Colon Carcinoma Metastatic in the Brain (tissue), 2 donors: Measurements from ENCODE around the gene CLPTM1L.

GRCh38 chr5:1343278-1343987 lies 1.5 kb downstream of the CLPTM1L start:
- PRO-cap, 2 experiments = no peak in any of the 2 experiments

- PRO-cap, 2 experiments = peak in 2 of 2 experiments; most common plus-strand start chr5:1345160 (in 1); most common minus-strand start chr5:1345090 (in 2)
Measured at GRCh38 chr5:1344693-1345350, at the start of gene CLPTM1L. Gene CLPTM1L (minus strand): TSS chr5:1345099.

GRCh38 chr5:1474361-1475380 lies 29.4 kb upstream of the SLC6A3 start:
- PRO-cap, 2 experiments = no peak in any of the 2 experiments

GRCh38 chr5:1542709-1543393 lies 19.1 kb upstream of the LPCAT1 start:
- PRO-cap, 2 experiments = no peak in any of the 2 experiments

DNA sequence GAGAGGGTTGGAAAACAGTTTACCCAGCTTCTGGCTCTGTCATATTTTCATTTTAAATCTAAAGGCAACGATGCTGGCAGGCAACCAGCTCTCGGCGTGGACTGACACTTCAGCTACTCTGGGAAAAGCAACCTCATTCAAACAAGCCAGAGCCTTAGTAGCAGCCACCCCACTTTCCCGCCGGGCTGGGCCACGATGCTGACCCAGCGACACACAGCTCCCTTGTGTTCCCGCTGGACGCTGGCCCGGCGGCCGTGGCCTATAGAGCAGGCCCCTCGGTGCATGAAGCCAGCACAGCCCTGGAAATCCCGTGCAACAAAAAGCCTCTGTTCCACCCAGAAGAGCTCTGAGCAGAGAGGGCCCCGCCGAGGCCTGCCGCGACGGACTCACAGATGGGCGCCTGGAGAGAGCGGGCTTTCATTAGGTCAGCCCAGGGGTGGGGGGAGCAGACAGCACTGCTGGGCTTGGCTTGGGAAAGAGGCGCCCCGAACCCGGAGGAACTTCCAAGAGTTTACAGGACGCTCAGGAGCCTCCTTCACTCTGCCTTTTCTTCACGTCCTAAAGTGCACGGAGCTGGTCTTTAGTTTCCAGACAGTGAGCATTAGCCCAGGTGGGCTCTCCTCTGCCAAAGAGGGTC lies 29.1 kb upstream of the LPCAT1 start:
- PRO-cap, 2 experiments = no peak in any of the 2 experiments

GRCh38 chr5:1555068-1556021 lies 31.6 kb upstream of the LPCAT1 start:
- PRO-cap, 2 experiments = no peak in any of the 2 experiments

DNA sequence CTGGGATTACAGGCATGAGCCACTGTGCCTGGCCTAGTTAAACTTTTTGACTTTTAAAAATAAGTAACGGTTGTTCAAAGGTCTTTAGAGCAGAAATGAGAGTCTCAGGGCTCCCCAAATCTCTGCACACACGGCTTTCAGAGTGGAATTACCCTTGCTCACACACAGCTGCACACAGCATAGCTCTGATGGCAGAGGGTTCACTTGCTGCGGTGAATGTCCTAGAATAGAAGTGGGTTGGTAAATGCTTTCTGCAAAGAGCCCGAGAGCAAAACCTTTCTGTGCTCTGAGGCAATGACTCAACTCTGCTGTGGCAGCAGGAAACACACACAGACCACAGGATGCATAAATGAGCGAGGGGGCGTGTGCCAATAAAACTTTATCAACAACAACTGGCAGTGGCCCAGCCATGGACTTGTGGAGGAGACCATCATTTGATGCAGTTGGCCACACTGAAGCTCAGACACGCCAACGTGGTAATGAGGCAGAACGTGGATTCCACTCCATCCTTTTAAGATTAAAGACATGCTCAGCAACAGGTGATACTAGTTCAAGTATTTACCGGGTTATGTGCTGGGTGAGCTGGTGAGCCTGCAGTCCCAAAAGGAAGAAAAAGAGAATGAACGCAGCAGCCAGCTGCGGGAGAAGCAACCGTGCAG lies 6.8 kb downstream of the MRPL36 start:
- PRO-cap, 2 experiments = no peak in any of the 2 experiments

- PRO-cap, 2 experiments = no peak in any of the 2 experiments
Measured at GRCh38 chr5:1800127-1800313, 383 bp upstream of the MRPL36 start.

- PRO-cap, 2 experiments = no peak in any of the 2 experiments
Measured at GRCh38 chr5:1886676-1887884, 4.4 kb upstream of the IRX4 start.

GRCh38 chr5:3197524-3198165 lies 398.0 kb upstream of the IRX1 start:
- PRO-cap, 2 experiments = no peak in any of the 2 experiments

- PRO-cap, 2 experiments = no peak in any of the 2 experiments
Measured at GRCh38 chr5:3591153-3591595, 4.5 kb upstream of the IRX1 start.

DNA sequence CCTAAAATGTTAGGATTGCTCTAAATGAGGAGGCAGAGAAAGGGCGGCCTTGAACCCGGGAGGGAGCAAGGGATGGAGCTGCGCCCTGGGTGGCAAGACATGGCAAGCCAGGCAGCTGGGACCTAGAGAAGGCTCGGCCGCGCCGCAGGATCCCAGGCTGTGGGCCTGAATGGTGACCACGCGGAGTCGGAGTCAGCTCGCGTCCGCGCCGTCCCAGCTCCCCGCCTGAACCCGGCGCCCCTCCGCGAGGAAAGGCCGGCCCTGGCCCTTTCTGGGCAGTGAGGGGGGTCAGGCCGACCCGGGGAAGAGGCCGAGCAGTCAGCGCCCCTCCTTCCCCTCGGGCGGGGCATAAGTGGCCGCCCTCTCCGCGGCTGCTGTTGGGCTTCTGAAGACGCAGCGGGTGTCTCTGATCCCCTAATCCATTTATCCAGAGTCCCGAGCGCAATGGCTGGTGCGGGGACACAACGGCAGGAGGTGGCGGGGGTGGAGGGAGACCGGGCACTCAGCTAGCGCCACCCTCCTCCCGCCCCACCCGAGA lies 10.7 kb downstream of the IRX1 start:
- PRO-cap, 2 experiments = no peak in any of the 2 experiments

DNA sequence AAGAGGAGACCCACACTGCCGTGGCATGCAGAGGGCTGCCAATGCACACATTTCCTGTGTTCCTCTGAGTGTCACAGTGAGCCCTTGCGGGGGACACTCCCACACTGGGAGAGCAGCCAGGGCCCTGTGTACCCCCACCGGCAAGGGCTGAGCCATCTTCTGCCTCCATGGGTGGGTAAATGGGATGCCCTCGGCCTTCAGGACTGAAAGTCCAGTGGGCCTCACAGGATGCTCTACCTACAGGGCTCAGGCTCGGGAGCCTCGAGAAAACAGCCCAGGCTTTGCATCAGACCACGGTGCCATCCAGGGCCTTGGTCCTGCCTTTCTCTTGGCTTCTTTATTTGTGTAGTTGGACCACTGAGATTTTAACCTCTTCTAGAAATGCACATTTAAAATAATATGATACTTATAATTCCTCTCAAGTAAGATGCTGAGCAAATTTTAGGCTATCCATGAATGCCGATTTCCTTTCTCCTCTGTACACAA lies 18.2 kb downstream of the IRX1 start:
- PRO-cap, 2 experiments = no peak in any of the 2 experiments

- PRO-cap, 2 experiments = no peak in any of the 2 experiments
Measured at GRCh38 chr5:3731303-3731681, 135.7 kb downstream of the IRX1 start.

DNA sequence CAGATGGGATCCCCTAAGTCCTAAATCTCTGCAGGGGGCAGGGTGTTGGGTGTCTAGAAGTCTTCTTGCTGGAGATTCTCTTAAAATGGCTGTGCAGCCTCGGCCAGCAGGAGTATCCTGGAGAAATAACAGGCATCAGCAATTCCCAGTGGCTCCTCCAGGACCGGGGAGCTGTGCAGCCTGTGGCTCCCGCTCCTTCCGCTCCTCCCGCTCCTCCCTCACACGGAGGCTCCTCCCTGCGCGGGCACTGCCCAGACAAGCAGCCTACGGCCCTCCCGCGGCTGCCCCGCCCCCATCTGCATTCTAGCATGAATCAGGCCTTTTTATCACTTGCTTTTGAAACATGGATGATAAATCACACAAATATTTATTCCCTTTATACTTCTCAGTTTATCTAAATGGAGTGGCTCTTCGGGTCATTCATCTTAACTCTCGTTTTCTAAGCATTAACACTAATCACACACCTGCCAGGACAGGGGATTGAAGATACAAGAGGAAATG lies 131.1 kb downstream of the ADAMTS16 start:
- PRO-cap, 2 experiments = no peak in any of the 2 experiments

DNA sequence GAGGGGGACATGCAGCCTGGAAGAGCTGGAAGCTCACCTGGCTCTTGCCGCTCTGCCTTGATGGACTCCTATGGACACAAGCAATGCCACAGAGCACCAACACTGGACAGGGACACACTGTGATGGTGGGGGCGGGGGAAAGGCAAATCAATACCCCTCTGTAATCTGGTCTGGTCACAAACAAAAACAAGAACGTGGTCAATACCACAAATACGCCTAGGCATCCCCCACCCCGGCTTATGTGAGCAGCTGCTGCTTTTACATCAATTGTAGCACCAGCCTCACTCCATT lies 29.6 kb upstream of the ICE1 start:
- PRO-cap, 2 experiments = peak in 1 of 2 experiments; most common plus-strand start position 128 of the sequence (in 1)

- PRO-cap, 2 experiments = no peak in any of the 2 experiments
Measured at GRCh38 chr5:5494412-5494809, 71.9 kb downstream of the ICE1 start.

DNA sequence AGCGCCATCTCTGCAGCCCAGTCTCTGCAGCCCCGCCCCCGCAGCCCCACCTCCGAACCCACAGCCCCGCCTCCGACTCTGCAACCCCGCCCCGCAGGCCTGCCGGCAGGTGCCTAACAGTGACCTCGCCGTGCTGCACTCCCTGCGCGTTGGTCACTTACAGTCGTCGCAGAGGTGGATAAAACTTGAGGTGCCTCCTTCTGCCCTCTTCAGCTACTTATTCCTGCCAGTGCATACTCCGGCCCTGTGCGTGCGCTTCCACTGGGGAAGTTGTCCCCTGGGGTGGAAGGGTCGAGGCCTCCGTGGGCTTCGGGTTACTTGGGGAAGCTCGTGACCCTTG lies 72.3 kb downstream of the ICE1 start:
- PRO-cap, 2 experiments = no peak in any of the 2 experiments

- PRO-cap, 2 experiments = no peak in any of the 2 experiments
Measured at GRCh38 chr5:6602155-6602813, 30.6 kb downstream of the NSUN2 start.

DNA sequence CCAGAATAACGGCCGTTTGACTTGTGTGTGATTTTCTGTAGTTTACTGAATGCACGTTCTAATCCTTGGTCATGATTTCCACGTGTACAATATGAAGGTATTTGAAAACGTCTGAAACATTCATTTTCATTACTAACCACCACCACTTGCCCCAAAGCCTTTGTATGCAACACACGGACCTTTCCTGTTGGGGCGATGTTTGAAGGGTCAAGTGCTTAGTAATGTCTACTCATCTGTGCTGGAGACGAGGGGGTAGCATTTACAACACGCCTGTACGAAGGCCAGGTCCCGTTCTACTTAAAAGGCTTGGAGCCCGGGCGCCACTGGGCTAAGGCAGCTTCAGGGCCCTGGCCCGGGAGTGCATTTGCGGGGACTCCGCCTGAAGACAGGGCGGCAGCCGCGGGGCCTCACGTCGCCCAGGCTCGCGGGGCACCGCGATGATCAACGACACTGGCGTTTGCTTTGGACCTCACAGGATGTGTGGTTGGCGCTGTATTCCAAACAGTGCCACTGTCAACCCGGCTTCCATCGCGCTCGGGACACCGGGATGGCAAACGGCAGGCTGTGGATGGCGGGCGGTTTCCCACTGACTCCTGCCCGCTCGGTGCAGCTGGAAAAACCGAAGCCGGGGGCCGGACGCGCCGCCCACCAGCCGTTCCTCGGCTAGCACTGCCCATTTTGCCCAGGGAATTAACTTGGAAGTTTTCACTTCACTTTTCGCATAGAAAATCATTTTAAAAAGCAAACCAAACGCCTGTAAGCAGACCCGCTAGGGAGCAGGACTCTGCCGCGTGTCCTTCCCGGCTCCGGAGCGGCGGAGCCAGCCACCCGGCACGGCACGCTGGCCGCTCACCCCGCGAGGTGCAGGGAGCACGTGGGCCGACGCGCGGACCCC lies 1.0 kb upstream of the TENT4A start:
- PRO-cap, 2 experiments = peak in 2 of 2 experiments; most common plus-strand start position 444 of the sequence (in 1); most common minus-strand start position 443 of the sequence (in 2)